Measurements from ENCODE around the gene ADCK2.

DNA sequence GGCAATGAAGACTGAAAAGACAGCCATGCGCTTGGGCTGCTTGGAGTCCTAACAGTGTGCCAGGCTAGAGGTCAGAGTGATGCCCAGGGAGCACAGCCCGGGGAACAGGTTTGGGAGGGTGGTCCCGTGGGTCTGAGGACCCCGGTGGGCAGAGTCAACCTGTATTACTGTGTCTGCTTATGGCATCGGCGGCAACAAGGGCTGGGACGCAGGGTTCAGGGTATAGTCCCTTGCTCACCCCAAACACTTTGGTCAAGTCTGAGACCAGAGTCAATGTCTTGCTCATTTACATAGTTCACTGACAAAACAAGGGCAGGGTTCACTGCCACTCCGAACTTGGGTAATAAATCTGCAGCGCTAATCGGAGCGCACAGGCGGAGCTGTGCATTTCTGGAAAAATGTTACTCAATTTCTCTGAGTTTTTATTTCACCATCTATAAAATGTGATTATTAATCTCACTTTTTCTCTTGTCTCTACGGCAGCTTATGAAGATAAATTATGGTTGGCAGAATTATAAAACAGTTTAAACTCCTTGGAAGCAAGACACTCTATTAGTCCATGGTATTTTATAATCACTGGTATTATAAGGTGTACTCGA, 118.1 kb downstream of the CLEC2L start:
- PRO-cap = no peak
- RAMPAGE, long total RNA, 4 experiments = no peak in any of the 4 experiments

DNA sequence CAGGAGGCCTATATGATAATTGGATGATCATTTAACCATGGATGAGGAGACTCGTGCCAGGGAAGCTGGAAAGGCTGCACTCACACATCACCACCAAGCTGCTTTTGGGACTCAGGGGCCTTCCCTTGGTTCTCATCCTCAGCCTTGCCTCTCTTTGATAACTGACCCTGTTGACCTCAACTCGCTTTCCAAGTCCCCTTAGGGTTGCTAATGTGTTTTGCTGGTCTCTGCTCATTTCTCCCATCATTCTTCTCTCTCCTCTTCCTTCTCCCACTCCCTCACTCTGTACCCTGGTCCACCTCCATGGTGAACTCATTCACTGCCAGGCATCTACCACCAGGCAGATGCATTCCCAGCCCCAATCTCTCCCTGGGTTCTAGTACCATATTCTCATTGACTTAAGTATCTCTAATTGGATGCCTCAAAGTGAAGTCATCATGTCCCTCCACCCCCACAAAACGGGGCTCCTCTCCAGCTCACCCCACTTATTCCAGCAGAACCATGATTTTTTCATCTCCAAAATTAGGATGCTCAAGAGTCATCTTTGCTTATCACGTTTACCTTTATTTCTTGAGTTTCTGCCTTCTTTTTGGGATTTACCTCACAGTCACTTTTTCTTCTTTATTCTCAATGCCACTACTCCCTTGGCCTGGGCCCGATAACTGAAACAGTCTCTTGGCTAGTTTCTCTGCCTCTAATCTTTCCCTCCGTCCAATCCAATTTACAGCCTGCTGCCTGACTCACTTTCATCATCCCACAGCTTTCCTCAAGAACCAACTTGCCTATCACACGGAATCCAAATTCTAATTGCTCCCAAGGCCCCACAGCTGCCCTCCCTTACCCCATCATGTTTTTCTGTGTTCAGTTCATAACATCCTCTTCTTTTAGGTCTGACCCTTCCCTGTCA, 121.7 kb downstream of the HIPK2 start:
- PRO-cap = no peak
- RAMPAGE, long total RNA, 4 experiments = no peak in any of the 4 experiments

GRCh38 chr7:139737700-139738524, 39.9 kb downstream of the HIPK2 start:
- PRO-cap = bidirectional peak, plus-strand start at chr7:139737886, minus-strand start at chr7:139737892
- RAMPAGE, long total RNA, 4 experiments = no peak in any of the 4 experiments

- PRO-cap = no peak
- RAMPAGE, long total RNA, 4 experiments = no peak in any of the 4 experiments
These were observed 33.0 kb downstream of the HIPK2 start for GRCh38 chr7:139744618-139745415.

GRCh38 chr7:139775418-139776416, 2.1 kb downstream of the HIPK2 start:
- PRO-cap = unidirectional peak, plus-strand start at chr7:139776029
- RAMPAGE, long total RNA, 4 experiments = no peak in any of the 4 experiments

DNA sequence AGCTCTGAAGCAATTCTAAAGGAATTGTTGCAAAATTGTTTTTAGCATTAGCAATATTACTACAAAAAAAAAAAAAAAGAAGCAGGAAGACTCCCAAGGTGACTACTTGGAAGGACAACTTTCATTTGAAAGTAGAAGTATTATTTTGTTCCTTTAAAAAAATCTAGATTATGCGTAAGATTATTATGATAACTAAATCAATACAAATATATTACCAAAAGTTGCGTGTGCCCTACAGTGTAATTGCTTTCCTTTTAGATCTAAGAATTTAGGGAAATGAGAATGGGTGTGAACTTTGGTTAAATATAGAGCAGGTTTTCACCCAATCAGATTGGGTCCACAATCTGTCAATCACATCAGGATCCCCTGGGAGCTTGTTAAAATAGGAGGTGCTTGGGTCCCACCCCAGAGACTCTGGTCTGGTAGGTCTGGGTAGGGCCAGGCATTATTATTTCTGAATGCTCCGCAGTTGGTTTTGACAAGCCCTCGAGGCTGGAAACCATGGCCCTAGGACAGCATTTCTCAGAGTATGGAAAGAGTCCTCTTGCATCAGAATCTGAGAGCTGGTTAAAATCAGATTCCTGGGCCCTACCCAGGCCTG, 72.3 kb downstream of the TBXAS1 start:
- PRO-cap = no peak
- RAMPAGE, long total RNA, 4 experiments = no peak in any of the 4 experiments

DNA sequence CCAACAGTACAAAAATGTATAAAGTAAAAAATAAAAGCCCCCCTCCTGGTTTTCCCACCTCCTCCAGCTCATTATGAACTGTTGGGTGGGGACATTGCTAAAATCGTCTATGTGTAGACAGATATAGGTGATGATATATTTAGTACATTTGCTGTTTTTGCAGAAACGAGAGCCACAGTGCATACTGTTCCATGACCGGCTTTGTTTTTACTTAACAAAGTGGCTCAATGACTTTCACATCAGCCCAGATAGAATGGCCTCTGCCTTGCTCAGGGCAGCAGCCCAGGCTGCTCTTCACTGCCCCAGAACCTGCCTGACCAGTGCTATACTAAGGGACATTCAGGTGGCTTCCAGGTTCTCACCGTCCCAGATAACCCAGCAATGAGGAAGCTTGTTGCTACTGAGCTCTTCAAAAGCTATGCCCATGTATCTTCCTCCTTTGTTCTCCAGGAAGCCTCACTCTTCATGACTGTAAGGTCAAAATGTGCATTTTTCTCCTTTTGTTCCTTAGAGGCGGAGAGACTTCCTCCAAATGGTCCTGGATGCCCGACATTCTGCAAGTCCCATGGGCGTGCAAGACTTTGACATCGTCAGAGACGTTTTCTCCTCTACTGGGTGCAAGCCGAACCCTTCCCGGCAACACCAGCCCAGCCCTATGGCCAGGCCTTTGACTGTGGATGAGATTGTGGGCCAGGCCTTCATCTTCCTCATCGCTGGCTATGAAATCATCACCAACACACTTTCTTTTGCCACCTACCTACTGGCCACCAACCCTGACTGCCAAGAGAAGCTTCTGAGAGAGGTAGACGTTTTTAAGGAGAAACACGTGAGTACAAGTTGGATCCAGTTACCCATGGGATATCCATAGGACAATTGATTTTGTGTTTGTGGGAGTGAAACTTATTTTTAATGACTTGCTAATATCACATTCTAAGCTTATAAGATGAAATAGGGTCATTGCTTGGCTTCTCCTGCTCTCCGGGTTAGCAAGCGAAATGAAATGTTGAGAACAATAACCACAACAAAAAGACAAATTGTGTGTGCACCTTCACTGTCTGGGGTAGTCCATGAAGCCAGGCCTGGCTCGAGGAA, 101.0 kb downstream of the PARP12 start:
- PRO-cap = no peak
- RAMPAGE, long total RNA, 4 experiments = start-site peak on the plus strand in 1 of 4 experiments, centred at position 544 of the sequence, 7 reads per replicate

GRCh38 chr7:140033279-140034270, 29.2 kb downstream of the PARP12 start:
- PRO-cap = no peak
- RAMPAGE, long total RNA, 4 experiments = start-site peak on the minus strand in 1 of 4 experiments, at chr7:140033473-140033795 at its widest, 6 reads per replicate

DNA sequence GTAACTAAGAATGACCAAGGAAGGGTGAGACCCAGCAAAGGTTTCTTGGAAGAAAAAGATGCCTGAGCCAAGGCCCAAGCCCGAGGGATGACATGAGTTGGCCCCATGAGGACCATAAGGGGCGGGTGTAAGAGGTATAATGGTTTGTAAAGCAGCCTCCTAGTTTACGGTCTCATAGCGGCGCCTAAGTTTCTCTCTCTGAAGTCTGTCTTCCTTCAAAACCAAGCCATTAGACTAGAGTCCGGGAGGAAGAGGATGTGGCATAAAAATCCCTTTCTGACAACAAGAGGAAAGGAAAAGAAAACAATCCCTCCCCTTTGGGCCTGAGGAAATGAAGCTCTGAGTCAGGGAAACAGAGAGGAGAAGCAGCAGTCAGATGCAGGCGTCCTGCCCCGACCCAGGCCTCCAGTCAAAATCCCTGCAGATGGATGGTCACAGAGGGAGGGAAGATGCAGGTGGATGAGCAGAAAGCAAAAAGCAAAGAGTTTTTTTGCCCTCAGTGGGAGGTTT, 23.7 kb downstream of the PARP12 start:
- PRO-cap = no peak
- RAMPAGE, long total RNA, 4 experiments = start-site peak on the minus strand in 1 of 4 experiments, centred at position 102 of the sequence, 14 reads per replicate

DNA sequence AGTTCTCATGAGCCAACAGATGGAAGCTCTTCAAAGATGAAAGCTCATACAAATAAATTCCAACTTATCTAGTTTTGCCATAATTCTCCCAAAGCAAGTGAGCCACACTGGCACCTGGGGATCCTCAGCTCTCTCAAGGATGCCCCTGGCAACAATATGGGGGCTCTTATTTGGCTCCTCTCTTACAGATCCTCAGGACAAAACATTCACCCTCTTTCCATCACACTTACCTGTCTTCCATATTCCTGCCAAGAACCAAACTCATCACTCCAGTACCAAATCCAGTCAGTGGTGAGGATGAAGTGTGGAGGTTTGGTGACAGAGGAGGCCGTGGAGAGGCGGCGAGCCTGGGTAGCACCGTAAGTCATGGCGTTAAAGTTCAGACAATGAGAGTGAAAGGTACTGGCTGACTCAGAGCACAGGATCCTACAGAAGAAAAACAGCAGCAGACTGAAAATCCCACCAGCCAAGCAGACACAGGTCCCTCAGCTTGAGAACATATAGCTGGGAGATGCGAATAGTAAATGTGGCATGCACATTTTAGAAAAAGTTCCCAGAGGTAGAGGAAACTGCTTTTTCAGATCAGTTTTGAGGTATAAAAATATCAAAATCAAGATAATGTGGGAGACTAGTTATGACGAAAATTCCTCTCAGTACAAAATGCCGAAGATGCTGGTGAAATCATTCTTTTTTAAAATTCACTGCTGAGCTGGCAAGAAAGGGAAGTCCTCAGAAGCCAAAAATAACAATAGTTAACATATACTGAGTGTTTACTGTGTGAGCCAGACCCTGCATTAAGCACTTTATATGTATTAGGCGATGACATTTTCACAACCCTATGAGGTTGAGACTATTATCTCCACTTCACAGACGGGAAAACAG, 21.1 kb downstream of the PARP12 start:
- PRO-cap = no peak
- RAMPAGE, long total RNA, 4 experiments = start-site peak on the minus strand in 1 of 4 experiments, centred at position 403 of the sequence, 16 reads per replicate

DNA sequence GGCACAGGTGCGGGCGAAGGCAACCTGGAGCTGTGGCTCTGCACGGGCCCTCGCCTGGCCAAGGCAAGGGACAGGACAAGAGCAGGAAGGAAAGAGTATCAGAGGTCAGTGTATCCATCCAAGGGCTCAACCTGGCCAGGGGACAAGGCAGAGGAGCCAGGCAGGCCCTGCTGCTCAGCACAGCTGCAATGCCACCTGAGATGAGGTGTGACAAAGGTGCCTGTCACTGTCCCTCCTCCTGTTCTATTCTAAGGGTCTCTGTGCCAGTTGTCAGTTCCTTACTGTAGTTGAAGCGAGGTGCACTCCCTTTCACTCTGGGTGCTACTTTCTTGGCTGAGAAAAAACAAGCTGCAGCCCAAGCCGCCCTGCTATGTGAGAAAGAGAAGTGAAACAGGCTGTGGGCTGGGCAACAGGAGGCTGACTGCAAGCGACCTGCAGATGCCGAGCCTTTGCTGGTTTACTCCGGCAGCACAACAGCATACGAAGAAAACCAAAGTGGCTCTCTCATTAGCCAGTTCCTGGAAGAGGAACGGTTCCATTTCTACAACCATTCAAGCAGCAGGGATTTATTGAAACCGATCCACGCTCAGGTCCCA, 33.3 kb upstream of the KDM7A start:
- PRO-cap = bidirectional peak, plus-strand start at position 460 of the sequence, minus-strand start at position 454 of the sequence
- RAMPAGE, long total RNA, 4 experiments = no peak in any of the 4 experiments

GRCh38 chr7:140230810-140231780, 54.3 kb upstream of the KDM7A start:
- PRO-cap = bidirectional peak, plus-strand start at chr7:140231572, minus-strand start at chr7:140231536
- RAMPAGE, long total RNA, 4 experiments = start-site peak on the plus strand in 1 of 4 experiments, at chr7:140231552-140231560 at its widest, 11 reads per replicate

DNA sequence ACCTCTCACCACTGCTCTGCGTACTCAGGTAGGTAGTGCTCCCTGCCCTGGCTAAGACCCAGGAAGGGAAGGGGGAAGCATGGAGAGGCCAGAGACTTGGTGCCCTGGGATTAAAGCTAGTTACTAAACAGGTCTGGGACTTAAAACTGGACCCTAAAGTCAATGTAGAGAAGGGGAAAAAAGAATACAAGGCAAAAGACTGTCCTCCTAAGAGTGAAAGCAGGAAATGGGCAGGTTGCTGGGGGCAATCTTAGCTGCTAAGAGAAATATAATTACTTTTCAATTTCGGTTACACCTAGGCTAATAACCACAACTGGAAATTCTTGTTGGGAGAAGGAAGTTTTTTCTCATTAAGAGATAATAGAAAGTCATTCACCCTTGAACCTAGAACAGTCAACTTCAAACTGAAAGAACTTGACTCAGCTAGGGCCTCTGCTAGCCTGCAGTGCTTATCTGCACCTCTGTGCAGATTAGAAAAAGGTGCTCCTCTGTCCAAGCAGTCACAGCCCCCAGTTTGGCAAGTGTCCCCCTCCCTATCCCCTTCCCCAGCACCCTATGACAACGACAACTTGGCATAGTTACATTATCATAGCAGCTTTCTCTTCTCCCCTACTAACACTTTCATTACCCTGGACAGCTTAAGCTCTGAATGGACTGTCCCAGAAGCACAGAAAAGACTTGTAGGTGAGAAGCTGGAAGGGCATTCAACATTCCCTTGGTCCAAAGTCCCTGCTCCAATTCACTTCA, 65.7 kb upstream of the KDM7A start:
- PRO-cap = bidirectional peak, plus-strand start at position 707 of the sequence, minus-strand start at position 680 of the sequence
- RAMPAGE, long total RNA, 4 experiments = no peak in any of the 4 experiments

GRCh38 chr7:140348968-140349619, 49.2 kb downstream of the SLC37A3 start:
- PRO-cap = no peak
- RAMPAGE, long total RNA, 4 experiments = no peak in any of the 4 experiments

DNA sequence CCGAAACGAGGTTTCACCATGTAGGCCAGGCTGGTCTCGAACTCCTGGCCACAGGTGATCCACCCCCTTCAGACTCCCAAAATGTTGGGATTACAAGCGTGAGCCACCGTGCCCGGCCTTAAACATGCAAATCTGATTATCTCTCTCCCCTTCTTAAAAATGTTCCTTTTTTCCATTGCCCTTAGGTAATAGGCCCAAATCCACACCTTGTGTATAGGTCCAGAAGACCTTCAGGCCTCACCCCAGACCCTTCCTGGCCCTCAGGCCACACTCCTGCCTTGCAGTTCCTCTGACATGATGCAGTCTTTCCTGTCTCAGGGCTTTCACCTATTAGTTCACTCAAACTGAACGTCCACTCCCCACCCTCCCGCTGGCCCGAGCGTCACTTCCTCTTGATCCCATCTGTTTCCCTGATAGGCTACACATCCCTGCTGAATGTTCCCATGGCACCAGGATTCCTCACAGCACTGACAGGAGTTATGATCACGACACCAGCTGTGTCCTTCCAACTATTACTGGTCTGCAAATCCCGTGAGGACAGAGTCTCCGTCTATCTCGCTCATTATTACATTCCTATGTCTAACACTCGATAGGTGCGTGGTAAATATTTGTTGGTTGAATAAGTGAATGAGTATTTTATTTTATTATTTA, 46.4 kb downstream of the DENND2A start:
- PRO-cap = no peak
- RAMPAGE, long total RNA, 4 experiments = no peak in any of the 4 experiments

GRCh38 chr7:140672537-140672994, at the start of gene ADCK2:
Gene ADCK2 (plus strand): TSS chr7:140672945.
- PRO-cap = bidirectional peak, plus-strand start at chr7:140672967, minus-strand start at chr7:140672808
- RAMPAGE, long total RNA, 4 experiments = no peak in any of the 4 experiments

DNA sequence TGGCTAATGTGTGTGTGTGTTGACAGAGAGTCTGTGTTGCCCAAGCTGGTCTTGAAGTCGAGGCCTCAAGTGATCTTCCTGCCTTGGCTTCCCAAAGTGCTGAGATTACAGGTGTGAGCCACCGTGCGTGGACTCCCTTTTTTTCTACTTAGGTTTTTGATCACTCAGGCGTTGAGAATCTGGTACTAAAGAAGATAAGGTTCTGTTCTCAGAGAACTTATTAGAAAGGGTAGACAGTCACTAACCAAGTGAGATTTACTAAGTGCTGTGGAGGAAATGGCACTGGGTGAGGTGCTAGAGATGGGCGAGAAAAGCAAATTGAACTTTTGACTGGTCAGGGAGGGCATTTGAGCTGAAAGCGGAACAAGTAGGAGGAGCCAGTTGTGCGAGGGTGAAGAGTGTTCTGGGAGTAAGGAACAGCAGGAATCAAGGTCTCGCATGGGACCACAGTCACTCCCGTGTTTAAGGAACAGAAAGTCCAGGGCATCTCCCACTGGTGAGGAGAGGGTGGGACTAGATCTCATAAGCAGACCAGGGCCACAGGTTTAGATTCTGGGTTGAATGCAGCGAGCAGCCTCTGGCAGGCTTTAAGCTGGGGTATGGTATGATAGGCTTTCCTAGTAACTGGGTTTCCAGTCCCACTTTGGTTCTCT, 18.1 kb downstream of the NDUFB2 start:
- PRO-cap = no peak
- RAMPAGE, long total RNA, 4 experiments = no peak in any of the 4 experiments

- PRO-cap = no peak
- RAMPAGE, long total RNA, 4 experiments = no peak in any of the 4 experiments
These were observed 217.1 kb downstream of the TMEM178B start for GRCh38 chr7:141290893-141291394.

DNA sequence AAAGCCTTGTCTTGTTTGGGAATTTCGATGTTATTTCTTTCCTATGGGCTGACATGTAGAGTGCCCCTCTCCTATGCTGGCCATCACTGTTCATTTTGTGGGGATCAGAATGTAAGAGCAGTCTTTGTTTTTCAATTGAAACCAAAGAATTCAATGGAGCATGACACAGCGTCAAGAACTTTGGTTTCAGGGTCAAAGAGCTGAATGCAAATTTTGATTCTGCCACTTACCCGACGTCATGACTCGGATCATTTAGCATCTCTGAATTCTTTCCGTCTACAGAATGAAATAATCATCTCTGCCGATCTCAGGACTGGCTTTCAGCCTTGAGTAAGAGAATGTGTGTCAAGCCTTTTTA, 52.6 kb downstream of the DENND11 start:
- PRO-cap = no peak
- RAMPAGE, long total RNA, 4 experiments = no peak in any of the 4 experiments

- PRO-cap = unidirectional peak, plus-strand start at chr7:141701604
- RAMPAGE, long total RNA, 4 experiments = no peak in any of the 4 experiments
These were observed 436 bp downstream of the DENND11 start for GRCh38 chr7:141701446-141702014.

Measured in transverse colon (tissue), 4 donors.